Fibroblast of villous mesenchyme (primary cell): ENCODE results near the genes DNAJC10, ZC3H15 and FAM171B.

DNA sequence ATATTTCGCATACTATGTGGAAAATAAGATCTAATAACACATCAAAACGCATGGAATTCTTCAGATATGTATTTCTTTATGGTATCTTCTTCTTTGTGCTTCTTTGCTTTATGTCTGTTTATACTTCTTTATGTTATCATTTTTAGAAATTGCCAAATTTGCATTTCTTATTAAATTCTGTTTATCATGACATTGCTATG, 75.8 kb upstream of the ITGA4 start:
- CAGE, long polyA plus RNA = no peak

GRCh38 chr2:181900076-181901157, 8.9 kb downstream of the ITPRID2 start:
- CAGE, long polyA plus RNA = no peak

GRCh38 chr2:182715705-182716714, at the start of gene DNAJC10:
TSS of gene DNAJC10 (plus strand) at chr2:182716257.
- CAGE, long polyA plus RNA = start-site peak on the plus strand at chr2:182716254-182716332, 1,417 and 1,847 reads in 2 replicates; start-site peak on the plus strand at chr2:182716386-182716468, 119 and 173 reads in 2 replicates

DNA sequence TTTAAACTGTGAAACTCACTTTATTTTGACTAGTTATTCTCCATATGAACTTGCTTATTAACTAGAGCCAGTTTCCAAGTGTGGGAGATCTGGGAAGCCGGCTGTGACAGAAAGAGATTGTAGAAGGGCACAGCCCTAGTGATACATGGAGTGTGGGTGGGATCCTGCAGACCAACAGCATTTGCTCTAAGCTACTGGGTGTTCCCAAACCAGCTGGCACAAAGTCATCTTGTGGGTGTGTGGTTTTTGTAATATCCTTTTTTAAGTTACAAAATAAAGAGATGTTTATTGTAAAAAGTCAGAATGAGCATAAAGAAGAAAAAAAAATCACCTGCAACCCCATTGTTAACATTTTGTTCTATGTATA, 3.4 kb downstream of the DUSP19 start:
- CAGE, long polyA plus RNA = no peak

DNA sequence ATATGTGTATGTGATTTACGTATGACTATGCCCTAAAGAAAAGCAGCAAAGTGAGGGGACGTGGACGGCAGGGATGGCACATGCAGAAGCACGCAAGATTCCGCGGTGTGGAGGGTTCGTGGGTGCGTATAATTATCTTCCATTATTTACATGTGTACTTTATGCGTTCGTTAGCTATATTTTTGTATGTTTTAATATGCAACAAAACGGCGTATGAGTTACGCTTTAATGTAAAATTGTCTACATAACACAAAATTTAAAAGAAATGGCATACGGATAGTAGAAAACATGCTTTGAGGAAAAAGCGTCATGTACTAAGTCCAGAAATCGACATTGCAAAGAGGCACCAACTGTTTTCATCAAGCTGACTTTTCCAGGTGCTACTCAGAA, 543 bp upstream of the NUP35 start:
- CAGE, long polyA plus RNA = no peak

- CAGE, long polyA plus RNA = no peak
These were observed 172.9 kb upstream of the ZNF804A start for GRCh38 chr2:184425489-184425813.

DNA sequence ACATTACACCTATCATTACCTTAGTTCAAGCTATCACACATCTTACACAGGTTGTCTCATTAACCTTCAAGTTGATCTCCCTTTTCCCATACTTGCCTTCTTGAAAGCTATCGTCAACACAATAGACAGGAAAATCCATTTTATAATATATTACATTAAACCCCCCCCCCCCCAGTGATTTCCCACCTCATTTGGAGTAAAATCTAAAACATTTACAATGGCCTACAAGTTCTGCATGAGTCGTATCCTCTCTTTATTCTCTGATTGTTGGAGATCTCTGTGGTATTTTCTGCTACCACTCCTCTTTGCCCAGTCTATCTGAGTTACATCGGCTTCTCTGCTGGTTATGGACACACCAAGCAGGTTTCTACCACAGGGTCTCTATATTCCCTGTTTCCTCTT, 79.4 kb upstream of the ZC3H15 start:
- CAGE, long polyA plus RNA = no peak

- CAGE, long polyA plus RNA = no peak
These were observed at the start of gene ZC3H15 for GRCh38 chr2:186485667-186486409. TSS of gene ZC3H15 (plus strand) at chr2:186486260.

GRCh38 chr2:186486410-186486954, 422 bp downstream of the ZC3H15 start:
- CAGE, long polyA plus RNA = no peak

DNA sequence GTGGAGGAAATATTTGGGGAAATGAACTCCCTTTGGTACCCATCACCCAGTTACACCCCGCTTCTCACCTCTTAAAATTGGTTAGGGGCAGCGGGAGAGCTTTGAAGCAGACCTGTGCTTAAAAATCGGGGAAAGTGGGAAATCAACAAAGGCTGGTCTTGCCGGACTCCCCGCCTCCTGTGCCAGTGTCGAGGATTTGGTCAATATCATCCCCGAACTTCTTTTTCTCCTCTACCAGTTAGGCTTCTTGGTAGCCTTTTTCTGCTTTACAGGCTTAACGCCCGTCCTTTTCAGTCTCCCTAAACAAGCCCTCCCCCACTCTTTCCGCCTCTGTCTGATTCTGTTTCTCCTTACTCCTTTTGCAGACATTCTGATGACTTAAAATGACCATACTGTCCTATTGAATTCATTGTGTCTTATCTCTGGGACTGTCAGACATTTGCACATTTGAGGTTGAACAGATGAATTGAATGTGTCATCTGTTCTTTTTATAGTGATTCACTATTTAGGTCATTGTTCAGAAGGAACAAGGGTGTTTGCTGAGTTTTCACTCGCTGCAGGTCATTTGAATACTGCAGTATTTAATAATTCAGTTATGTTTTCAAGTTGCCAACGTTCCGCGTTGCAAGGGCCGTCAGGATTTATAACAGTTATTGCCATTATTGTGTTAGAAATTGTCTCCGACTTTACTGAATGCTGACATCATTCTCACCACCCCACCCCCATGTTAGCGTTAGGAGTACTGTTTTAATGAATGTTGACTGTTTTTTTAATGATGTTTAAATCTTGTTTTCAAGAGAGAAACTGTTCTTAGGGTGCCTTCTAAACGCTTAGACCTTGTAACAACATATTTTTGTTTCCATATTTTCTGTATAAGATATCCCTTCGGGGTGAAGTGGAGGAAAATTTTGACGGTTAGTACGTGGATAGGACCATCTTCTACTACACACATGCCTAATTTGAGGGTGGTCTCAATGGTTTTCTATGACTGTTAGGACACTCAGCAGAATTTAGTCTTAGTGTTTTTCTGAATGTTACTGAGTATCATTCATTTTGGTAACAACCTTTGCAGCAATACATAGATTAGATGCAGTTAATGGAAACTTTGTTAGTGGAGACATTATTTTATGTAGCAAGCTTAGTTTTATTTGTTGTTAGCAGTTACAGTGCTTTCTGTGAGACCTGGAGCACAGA, 1.2 kb downstream of the ITGAV start:
- CAGE, long polyA plus RNA = no peak

- CAGE, long polyA plus RNA = no peak
These were observed 2.3 kb downstream of the ITGAV start for GRCh38 chr2:186592016-186592763.

GRCh38 chr2:186693630-186694776, at the start of gene FAM171B:
TSS of gene FAM171B (plus strand) at chr2:186694060.
- CAGE, long polyA plus RNA = no peak

DNA sequence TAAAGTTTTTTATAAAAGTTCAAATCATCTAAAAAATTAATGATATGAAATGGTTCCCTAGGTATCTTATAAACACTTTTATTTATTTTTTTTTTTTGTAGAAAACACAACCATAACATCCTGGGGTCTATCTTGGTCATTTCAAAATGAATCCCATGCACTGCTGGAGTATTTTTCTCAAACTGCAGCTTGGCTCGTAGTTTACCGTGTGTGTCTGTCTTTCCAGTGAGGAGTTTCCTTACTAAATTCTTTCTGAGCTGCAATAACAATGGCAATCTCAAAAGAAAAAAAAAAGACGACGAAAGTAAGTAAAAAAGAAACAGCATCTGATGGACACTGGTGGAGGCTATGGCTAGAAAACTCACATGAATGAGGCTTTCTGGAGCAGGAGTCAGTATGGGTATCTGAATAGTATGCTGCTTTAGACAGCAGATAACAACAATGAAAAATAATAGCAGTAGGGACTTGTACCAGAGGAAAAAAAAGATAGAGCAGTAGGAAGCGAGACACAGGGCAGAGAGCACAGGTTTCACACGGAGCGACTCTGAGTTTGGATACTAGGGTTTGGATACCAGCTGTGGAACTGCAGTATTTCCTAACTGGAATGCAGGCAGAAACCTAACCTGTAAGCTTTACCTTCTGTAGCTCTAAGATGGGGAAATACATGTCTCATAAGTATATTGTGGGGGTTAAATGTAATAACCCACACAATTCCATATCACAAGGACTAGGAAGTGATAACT, 43.5 kb downstream of the CALCRL start:
- CAGE, long polyA plus RNA = no peak

- CAGE, long polyA plus RNA = no peak
These were observed 34.7 kb downstream of the TFPI start for GRCh38 chr2:187519191-187520242.

- CAGE, long polyA plus RNA = no peak
These were observed 3.2 kb downstream of the TFPI start for GRCh38 chr2:187550858-187551538.

- CAGE, long polyA plus RNA = no peak
These were observed 119.4 kb upstream of the TFPI start for GRCh38 chr2:187673408-187674243.

GRCh38 chr2:188298701-188299669, 7.3 kb downstream of the GULP1 start:
- CAGE, long polyA plus RNA = no peak

- CAGE, long polyA plus RNA = no peak
These were observed 332.5 kb downstream of the GULP1 start for GRCh38 chr2:188624144-188624656.

DNA sequence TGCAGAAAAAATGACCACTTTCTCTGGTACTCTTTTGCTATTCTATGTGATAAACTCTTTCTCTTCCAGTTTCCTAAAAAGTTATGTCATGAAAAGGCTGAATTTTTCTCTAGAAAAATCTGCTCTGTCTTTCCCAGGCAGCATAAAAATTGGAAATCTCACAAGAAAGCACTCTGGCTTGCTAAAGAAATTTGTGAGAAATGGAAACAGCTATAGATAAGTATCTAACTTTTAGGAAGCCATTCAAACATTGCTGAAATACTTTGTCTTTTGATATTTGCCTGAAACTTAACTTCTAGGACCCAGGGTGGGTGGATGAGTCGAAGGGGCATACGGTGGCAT, 653 bp upstream of the COL3A1 start:
- CAGE, long polyA plus RNA = no peak

- CAGE, long polyA plus RNA = no peak
These were observed 12.7 kb downstream of the COL3A1 start for GRCh38 chr2:188986881-188987249.